Vein endothelial cell (primary cell): Measurements from ENCODE around the genes NUBPL and ARHGAP5.

GRCh38 chr14:28767308-28768445, 1.1 kb downstream of the FOXG1 start:
- CAGE, long polyA plus RNA = no peak

GRCh38 chr14:29629981-29630464, 297.6 kb downstream of the PRKD1 start:
- CAGE, long polyA plus RNA = no peak

GRCh38 chr14:30270519-30271105, 288.3 kb upstream of the G2E3 start:
- CAGE, long polyA plus RNA = no peak

DNA sequence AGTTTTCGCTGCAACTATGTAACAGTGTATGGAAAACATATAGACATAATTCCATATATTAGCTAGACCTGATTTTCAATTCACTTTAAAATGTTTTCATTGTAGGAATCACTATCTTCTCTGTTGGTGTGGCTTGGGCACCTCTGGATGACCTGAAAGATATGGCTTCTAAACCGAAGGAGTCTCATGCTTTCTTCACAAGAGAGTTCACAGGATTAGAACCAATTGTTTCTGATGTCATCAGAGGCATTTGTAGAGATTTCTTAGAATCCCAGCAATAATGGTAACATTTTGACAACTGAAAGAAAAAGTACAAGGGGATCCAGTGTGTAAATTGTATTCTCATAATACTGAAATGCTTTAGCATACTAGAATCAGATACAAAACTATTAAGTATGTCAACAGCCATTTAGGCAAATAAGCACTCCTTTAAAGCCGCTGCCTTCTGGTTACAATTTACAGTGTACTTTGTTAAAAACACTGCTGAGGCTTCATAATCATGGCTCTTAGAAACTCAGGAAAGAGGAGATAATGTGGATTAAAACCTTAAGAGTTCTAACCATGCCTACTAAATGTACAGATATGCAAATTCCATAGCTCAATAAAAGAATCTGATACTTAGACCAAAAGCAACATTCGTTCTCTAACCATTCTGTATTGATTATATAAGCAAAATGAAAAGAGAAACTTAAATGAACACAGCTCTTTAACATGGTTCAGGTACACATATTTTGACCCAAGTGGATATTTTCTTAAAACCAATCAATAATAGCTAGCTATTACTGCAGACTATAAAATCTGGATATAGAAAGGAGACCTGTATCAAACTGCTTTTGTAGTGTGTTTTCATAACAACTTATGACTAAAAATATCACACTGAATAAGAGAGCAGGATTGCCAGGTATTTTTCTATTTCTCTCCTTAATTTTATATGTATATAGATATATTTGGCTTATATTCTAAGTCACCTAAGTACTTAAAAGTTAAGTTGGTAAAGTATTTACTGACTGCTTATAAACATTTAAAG, 15.5 kb downstream of the COCH start:
- CAGE, long polyA plus RNA = no peak

GRCh38 chr14:31208495-31208801, 855 bp upstream of the HECTD1 start:
- CAGE, long polyA plus RNA = no peak

DNA sequence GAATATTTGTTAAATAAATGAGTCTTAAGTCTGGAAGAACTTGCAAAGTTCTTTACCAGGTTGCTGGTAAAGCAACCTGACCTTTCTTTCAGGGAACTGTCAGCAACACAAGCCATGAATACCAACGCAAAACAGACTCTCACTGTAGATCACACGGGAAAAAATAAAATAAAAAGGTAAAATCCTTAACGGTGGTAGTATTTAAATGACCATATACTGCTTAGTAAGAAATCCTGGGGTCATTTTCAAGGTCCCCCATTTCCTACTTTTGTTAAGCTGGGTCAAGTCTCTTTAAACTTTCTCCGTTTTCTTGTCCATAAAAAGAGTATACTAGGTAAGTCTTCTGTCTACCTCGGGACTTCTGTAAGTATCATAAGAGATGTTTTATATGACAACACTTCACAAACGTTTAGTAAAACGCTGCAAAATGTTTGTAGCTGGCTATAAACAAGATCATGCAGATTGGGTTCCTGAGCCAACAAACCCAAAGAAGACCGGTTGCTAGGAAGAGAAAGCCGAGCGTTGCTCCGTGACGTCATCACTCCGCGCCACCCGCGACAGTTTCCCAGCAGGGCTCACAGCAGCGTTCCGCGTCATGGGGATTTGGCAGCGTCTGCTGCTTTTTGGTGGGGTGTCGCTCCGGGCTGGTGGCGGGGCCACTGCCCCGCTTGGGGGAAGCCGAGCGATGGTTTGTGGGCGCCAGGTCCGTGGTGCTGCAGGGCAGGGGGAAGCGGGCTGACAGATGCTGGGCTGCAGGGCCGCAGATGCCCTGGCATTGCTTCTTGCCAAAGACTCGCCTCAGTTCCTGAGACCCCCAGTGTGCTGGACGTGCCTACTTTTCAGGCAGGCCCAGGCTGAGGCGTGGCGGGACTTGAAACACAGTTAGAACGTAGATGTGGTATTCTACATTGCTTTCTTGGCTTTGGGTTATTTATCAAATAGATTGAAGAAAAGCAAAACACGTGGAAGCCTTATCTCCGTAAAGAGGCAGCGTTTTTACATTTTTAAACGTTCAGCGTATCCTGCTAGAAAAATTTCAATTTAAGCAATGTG, at the start of gene NUBPL:
NUBPL (plus strand) TSS at position 560 of the 1,053 bp plus-strand sequence.
- CAGE, long polyA plus RNA = no peak

- CAGE, long polyA plus RNA = no peak
Observed at GRCh38 chr14:31626784-31627263, 65.6 kb downstream of the NUBPL start.

DNA sequence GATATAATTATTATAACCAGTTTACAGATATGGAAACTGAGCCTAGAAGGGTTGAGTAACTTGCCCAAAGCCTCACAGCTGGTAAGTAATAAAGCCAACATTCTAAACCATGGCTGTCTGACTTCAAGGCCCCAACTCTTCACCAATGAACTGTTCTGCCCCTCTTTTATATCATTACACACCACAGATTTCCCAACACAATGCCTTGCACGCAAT, 222.6 kb upstream of the ARHGAP5 start:
- CAGE, long polyA plus RNA = no peak

DNA sequence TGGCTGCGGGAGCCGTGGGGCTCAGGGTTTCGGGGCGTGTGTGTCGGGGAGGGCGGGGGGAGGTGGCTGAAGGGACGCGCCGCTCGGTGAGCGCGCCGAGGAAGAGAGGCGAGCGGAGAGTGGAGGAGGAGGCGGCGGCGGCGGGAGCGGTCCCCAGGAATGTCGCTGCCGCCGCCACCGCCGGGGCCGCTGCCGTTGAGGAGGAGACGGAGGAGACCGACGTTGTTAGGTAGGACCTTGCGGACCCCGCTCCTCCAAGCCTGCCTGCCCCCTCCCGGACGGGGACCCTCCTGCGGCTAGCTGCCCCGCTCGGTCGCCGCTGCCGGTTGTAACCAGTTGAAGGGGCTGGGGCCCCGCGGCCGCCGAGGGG, at the start of gene ARHGAP5:
ARHGAP5 (plus strand) TSS at position 98 of the 370 bp plus-strand sequence.
- CAGE, long polyA plus RNA = no peak

- CAGE, long polyA plus RNA = no peak
Observed at GRCh38 chr14:32093815-32094249, 16.7 kb downstream of the ARHGAP5 start.

GRCh38 chr14:32200660-32201520, 123.8 kb downstream of the ARHGAP5 start:
- CAGE, long polyA plus RNA = no peak

- CAGE, long polyA plus RNA = no peak
Observed at GRCh38 chr14:32201521-32202474, 124.7 kb downstream of the ARHGAP5 start.

GRCh38 chr14:32407068-32407537, 78.0 kb downstream of the AKAP6 start:
- CAGE, long polyA plus RNA = no peak

GRCh38 chr14:32454071-32454559, 125.0 kb downstream of the AKAP6 start:
- CAGE, long polyA plus RNA = no peak

- CAGE, long polyA plus RNA = no peak
Observed at GRCh38 chr14:32457541-32457822, 128.4 kb downstream of the AKAP6 start.

- CAGE, long polyA plus RNA = no peak
Observed at GRCh38 chr14:32939140-32940102, 742 bp downstream of the NPAS3 start.

DNA sequence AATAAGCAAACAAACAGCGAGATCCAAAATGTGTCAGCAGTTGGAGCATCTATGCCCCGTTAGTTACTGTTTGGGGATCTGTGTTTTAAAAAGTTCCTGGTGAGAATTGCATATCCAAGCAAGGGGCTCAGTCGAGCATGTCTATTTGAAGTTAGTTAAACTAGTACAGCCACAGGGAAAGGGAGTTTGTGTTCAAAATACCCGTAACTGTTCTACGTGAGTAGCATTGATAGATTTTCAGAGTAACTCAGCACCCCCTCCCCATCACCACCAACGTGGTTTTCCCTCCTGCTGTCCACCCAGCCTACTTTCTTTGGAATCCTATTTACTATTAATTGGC, 1.4 kb downstream of the NPAS3 start:
- CAGE, long polyA plus RNA = no peak

GRCh38 chr14:34013376-34014203, 62.7 kb upstream of the EGLN3 start:
- CAGE, long polyA plus RNA = no peak

DNA sequence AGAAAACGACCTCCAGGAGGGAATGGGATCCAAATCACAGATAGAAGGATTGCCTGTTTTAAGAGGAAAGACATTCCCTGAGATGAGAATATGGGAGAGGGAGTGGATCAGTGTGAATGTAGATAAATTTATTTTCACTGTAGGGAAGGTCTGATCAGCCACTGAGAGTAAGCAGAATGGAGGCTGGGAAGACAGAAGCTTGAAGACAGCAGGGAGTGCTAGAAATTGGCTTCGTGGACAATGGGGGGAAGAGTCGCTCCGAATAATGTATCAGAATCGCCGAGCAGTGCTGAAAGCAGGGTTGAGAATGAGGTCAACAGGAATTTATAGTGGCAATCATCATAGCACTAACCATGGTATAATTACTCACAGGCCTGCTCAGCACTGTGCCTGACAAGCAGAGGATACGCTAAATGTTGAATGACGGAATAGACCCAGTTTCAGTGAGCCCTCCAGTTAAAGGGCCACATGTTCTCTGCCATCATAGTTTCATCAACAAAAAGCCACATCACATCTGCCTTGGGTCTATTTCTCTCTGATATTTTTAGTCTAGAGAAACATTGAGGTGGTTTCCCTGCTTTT, 130.1 kb upstream of the EGLN3 start:
- CAGE, long polyA plus RNA = no peak

DNA sequence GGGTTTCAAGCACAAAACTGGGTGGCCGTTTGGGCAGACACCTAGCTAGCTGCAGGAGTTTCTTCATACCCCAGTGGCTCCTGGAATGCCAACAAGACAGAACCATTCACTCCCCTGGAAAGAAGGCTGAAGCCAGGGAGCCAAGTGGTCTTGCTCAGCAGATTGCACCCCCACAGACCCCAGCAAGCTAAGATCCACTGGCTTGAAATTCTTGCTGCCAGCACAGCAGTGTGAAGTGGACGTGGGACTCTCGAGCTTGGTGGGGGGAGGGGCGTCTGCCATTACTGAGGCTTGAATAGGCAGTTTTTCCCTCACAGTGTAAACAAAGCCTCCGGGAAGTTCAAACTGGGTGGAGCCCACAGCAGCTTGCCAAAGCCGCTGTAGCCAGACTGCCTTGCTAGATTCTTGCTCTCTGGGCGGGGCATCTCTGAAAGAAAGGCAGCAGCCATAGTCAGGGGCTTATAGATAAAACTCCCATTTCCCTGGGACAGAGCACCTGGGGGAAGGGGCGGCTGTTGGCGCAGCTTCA, 188.9 kb upstream of the EGLN3 start:
- CAGE, long polyA plus RNA = no peak